ENCODE measurements around the genes MTF1, RHBDL2 and MACF1.

- PRO-cap, result no peak
Measured at GRCh38 chr1:36473718-36474038, 9.0 kb downstream of the CSF3R start.

- PRO-cap, result no peak
Measured at GRCh38 chr1:37423694-37424009, 50.7 kb upstream of the ZC3H12A start.

DNA sequence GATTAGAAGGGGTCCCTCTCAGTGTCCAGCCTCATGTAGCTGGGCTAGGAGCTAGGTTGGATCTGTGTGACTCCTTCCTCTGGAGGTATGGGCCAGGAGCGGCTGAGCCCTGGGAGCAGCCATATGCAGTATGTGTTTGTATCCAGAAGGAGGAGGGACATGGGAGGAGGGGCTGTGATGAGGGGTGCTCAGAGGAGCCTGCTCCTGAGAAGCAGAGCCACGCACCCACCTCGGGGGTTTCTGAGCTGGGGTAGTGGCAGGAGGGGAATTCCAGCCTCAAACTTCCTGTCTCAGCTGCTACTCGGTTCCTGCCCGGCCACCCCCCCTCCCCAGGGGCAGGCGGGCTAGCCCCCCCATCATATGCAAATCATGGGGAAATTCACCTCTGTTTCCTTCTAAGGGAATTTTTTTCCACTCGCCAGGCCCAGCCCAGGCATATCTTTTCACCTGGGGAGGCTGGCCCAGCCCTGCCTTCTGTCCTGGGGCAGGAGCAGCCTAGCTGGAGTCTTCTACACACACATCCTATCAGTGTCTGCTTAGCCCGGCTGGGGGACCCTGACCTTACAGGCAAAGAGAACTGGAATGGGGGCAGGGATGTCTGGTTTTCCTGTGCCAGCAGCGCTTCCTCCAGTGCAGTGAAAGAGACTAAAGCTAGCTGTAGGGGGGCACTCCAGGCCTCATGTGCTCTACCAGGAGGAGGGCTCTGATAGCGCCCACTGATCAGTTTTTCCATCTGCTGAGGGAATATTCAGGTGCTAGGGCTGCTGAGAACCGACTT is 3.0 kb downstream of the ZC3H12A start:
- PRO-cap, result no peak

GRCh38 chr1:37486544-37487196 is 12.3 kb downstream of the ZC3H12A start:
- PRO-cap, result no peak

GRCh38 chr1:37566620-37567748 is 10.2 kb downstream of the DNALI1 start:
- PRO-cap, result no peak

DNA sequence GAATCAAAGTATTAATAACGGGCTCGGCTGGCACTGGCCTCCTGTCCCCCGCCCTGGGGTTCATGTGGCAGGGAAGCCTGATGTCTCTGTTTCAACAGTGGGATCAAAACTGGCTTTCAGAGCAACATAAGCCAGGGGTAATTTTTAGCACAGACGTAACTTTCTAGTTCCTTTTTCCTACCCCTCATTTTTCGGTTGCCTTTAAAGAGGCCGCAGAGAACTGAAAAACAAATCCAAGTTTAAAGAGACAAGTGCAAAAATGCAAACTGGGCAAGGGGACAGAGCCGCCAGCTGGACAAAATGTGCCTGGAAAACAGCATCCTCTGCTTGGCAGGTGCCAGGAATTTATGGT is 14.0 kb downstream of the C1orf109 start:
- PRO-cap, result no peak

GRCh38 chr1:37691364-37692063 is 802 bp upstream of the CDCA8 start:
- PRO-cap, result unidirectional peak, plus-strand start at chr1:37691818

GRCh38 chr1:37697512-37698084 is 5.3 kb downstream of the CDCA8 start:
- PRO-cap, result no peak

GRCh38 chr1:37859340-37859939 is at the start of gene MTF1:
Gene MTF1 (minus strand): TSS chr1:37859592.
- PRO-cap, result bidirectional peak, plus-strand start at chr1:37859764, minus-strand start at chr1:37859592

DNA sequence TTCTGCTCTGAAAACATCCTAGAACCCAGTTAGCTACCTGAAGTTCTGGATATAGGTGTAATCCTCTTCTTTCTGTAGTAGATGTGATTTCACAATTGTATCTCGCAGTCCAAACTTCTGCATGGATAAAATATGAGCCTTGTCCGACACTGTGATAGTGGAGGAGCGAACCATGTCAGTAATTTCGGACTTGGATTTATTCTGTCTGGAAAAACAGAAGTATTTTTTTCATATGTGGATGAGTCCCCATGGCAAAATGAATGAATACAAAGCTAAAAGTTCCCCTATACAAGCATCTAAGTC is 30.1 kb upstream of the MTF1 start:
- PRO-cap, result no peak

- PRO-cap, result no peak
Measured at GRCh38 chr1:38003618-38003974, 1.7 kb downstream of the FHL3 start.

DNA sequence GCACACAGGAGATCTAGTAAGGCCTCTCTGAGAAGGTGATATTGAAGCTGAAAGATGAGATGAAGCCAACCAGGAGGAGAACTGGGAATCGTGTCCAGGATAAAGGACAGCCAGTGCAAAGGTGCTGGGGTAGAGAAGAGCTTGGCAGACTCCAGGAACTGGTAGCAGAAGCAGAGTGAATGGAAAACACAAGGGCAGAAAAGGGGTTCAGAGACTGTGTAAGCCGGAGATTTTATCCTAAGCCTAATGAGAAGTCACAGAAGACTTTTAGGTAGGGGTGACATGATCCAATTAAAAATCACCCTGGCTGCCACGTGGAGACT is 279.8 kb downstream of the RRAGC start:
- PRO-cap, result unidirectional peak, minus-strand start at position 220 of the sequence

GRCh38 chr1:38857519-38857764 is 2.1 kb downstream of the RRAGC start:
- PRO-cap, result no peak

GRCh38 chr1:38941542-38942165 is at the start of gene RHBDL2:
Gene RHBDL2 (minus strand): TSS chr1:38941830.
- PRO-cap, result no peak

DNA sequence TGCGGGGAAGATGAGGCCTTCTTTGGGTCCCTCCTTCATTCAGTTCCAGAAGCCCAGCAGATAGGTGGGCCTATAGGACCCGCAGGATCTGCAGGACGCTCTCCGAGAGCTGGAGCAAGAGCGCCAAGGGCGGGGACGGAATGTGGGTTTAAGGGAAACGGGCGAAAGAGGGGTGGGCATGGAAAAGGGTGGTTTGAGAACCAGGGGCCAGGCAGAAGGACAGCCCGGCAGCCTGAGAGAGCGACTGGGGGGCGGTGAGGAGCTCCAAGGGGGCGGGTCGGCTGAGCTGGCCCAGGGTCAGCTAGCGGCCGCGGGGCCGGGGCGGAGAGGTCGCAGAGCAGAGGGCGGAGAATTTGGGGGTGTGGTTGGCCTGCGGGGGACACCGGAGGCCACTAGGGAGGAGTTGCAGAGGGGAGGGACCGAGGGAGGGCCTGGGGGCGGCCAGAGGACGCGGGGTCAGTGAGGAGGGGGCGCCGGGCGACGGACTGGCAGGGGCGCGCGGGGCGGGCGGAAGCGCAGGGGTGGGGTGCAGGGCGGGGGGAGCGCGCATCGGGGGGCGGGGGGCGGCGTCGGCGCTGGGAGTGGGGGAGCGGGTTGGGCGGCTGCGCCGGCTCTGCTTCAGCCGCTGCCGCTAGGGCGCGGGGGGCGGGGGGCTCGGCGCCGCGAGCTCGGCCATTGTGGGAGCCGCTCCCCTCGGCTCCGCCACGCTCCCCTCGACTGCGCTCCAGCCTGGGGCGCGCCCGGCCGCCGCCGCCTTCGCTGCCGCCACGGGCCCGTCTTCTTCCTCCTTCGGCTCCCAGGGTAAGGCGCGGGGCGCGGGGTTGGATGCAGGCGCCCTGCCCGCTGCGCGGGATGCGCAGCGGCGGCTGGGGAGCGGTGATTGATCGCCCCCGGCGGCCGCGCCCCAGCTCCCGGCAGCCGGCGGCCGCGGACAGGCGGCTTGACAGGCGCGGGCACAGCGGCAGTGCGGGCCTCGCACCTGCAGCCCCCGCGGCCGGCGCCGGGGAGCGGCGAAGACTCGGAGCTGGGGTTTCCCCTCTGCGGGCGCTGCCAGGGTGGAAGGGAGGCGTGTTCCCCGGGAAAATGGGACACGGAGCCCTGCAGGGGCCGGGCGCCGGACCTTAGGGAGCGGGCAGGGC is 55.0 kb downstream of the NDUFS5 start:
- PRO-cap, result no peak

GRCh38 chr1:39104615-39105191 is 78.6 kb downstream of the NDUFS5 start:
- PRO-cap, result no peak

- PRO-cap, result no peak
Measured at GRCh38 chr1:39204294-39205055, at the start of gene MACF1. Gene MACF1 (plus strand): TSS chr1:39204695.

DNA sequence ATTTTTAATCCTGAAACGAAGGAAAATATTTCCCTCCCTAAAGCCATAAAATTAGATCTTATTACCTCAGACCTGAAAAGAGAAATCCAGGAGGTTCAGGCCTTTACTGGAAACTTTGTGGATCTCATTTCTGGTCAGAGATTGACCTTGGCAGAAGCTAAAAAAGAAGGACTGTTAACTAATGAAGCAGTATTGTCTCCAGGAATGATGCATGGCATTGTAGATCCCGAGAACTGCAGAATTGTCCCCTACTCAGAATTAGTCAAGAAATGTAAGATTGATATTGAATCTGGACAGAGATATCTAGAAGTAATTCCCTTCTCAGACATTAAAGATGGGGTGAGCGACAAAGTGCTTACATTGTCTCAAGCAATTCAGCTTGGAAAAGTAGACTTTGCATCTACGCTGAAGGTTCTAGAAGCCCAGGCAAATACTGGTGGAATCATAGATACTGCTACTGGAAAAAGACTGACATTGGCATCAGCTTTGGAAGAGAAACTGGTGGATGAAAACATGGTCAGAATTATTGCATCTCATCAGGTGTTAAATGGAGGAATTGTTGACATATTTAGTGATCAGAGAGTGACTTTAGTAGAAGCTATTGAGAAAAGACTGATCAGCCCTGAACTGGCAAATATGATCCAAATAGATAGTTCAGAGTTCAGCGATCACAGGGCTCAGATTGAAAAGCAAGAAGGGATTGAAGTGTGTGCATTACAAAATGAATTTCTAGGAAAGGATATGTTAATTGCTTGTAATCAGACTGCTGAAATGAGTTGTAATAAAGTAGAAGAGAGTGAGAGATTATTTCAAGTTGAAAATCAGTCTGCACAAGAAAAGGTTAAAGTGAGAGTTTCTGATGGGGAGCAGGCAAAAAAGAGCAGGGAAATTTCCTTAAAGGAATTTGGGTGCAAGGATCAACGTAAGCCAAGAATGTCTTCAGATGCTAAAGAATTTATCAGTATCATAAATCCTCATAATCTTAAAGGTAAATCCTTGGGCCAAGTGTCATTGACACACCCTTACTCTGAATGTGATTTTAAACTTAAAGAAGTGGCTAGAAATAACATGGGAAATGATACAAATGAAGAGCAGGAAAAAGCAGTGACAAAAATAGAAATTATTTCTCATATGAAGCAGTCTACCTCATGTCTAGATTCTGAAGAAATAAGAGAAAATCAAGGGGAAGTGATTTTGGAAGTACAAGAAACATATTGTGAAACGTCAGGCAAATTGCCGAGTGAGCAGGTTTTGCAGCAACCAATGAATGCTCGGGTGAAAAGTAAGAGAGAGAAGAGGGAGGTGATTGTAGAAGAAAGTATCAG is 130.2 kb downstream of the MACF1 start:
- PRO-cap, result no peak

DNA sequence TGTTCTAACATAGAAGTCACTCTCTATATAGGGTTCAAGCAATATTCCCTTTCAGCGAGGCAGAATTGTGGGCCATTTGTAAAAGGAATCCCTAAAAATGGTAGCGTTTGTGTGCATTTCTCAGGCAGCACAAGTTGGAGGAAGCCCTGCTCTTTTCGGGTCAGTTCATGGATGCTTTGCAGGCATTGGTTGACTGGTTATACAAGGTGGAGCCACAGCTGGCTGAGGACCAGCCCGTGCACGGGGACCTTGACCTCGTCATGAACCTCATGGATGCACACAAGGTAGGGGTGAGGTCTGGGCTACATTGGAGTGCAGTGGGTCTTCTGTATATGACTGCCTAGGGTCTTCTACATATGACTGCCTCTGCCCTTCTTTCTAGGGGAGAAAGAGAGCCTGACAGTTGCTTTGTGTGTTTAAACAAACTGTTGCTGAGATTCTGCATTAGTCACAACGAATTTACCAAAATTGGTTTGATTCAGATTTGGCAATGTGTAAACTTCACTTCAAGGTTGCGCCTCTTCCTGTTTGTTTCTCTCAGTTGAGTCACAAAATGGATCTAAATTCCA is 40.4 kb upstream of the BMP8A start:
- PRO-cap, result no peak

- PRO-cap, result no peak
Measured at GRCh38 chr1:39484303-39484808, 7.1 kb upstream of the BMP8A start.